Measurements from ENCODE around the gene ATP5ME.

GRCh38 chr4:52735-53127 lies 390 bp upstream of the ZNF595 start:
- RRBS, result no CpG with 5 or more reads among the region's 14 CpGs

DNA sequence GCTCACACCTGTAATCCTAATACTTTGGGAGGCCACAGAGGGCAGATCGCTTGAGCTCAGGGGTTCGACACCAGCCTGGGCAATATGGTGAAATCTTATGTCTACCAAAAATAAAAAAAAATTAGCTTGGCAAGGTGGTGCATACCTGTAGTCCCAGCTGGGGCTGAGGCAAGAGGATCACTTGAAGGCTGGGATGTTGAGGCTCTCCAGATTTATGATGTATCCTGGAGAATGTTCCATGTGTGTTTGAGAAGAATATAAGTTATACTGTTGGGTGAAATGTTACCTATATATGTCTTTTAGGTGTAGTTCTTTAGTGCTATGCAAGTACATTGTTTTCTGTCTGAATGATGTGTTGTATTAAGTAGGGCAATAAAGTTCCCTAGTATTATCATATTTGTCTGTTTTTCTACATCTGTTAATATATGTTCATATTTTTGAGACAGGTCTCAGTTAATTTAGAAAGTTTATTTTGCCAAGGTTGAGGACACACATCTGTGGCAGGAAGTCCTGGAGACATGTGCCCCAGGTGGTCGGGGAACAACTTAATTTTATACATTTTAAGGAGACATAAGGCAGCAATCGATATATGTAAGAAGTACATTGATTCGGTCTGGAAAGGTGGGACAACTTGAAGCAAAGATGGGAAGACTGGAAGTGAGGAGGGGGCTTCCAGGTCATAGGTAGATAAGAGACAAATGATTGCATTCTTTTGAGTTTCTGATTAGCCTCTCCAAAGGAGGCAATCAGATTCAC lies 21.1 kb downstream of the ZNF595 start:
- RRBS, result no CpG with 5 or more reads among the region's 5 CpGs

- RRBS, result 4% methylated on average over 11 of the region's 40 CpGs
These were observed 1.4 kb upstream of the ZNF141 start for GRCh38 chr4:336141-336660.

DNA sequence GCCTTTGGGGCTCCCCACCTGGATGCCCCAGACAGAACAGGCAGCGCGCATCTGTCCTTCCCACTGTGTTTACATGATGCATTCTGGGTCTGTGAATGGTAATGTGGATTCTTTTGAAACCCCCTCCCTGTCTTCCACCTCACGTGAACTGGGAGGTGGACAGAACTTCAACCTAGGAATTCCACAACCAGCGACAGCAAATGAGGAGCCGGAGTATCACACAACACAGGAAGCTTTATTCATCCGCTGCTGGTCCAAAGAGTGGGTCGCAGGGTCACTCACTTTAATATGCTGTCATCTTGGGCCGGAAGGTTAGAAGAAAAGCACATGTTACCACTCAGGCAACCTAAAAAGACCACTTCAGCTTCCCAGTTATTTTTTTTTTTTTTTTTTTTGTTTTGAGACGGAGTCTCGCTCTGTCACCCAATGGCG lies 1.8 kb downstream of the ATP5ME start:
- RRBS, result no CpG with 5 or more reads among the region's 11 CpGs

- RRBS, result 5% methylated on average over 6 of the region's 46 CpGs
These were observed at the start of gene ATP5ME for GRCh38 chr4:674024-674436. Gene ATP5ME (minus strand): TSS chr4:674276.

- RRBS, result no CpG with 5 or more reads among the region's 30 CpGs
These were observed 21.2 kb downstream of the PCGF3 start for GRCh38 chr4:726576-727399.

- RRBS, result 100% methylated on average over 1 of the region's 21 CpGs
These were observed 59.0 kb downstream of the PCGF3 start for GRCh38 chr4:764311-765260.

DNA sequence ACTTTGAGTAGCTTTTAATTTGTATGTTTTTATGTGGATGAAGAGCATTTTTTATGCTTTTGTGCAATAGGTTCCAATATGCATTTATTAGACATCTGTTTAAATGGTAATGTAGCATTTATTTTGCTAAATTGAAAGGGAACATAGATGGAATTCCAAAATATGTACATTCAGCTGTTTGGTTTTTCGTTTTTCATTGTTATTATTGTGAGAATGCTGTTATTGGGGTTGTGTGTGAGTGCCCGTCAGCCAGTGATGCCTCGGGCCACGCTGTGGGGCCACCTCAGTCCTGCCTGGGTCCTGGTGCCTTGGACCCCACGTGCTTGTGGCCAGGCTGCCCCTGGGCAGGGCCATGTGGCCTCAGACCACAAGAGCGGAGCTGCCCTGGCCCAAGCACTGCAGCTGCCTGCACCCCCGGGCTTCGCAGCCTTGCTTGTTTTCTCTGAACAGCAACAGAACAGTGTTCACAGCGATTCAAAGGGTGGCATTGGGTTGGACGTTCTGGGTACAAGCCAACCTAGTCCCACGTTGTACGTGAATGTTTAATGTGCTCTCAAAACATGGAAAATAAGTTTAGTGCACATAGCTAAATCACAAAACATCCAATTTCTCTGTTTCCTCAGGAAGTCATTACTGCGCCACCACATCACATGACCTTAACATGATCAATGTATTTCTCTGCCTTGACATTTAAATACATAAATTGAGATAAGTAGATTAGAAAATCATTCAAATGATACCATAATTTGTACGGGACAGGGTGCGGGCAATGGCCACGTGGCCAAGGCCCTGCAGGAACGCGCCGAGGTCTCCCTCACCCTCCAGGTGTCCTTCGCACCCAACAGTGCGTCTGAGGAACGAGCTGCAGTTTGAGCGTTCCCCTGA lies 56.9 kb downstream of the CPLX1 start:
- RRBS, result no CpG with 5 or more reads among the region's 23 CpGs

DNA sequence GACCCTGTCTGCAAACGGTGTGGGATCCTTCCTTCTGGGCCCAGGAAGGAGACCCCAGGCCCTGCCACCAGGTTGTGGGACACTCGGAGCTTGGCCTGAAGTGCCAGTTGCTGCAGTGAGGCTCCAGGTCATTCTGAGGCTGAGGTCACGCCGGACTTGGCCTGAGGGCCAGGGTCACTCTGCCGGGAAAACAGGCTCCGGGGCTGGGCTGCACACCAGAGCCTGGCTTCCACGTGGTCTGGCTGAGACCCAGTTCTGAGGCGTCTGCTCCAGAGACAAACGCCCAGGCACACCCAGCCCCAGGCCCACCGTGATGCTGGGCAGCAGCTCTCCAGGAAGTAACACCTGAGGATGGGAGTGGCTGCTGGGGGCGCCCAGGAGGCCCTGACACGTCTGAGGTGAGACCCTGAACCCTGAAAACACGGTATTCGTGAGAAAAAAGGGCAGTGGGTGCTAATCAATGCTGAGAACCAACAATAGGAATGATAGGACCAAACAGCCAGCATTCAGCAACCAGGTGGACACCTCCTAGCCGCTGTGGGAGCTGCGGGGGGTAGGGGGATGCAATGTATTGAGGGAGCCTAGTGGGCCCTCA lies 36.9 kb downstream of the CPLX1 start:
- RRBS, result no CpG with 5 or more reads among the region's 16 CpGs

GRCh38 chr4:915641-916013 lies 16.5 kb downstream of the GAK start:
- RRBS, result no CpG with 5 or more reads among the region's 9 CpGs

GRCh38 chr4:992412-993207 lies 594 bp downstream of the SLC26A1 start:
- RRBS, result no CpG with 5 or more reads among the region's 23 CpGs

DNA sequence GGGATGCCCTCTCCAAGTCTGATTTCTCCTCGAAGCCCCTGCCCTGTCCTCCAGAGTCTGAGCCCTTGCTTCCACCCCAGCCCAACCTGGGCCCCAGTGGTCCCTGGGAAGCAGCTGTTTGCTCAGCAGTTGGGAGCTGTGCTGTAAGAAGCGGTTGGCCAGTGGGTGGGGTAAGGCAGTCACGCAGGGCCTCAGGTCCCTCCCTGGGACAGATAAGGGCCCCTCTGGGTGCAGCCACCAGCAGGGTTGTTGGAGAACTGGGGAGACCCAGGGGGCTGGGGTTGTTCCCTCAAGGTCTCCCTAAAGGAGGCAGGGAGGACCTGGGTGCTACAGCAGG lies 2.8 kb upstream of the SLC26A1 start:
- RRBS, result no CpG with 5 or more reads among the region's 3 CpGs

GRCh38 chr4:1009363-1009815 lies 2.0 kb upstream of the FGFRL1 start:
- RRBS, result 3% methylated on average over 23 of the region's 54 CpGs

GRCh38 chr4:1011920-1012832 lies 750 bp downstream of the FGFRL1 start:
- RRBS, result 3% methylated on average over 42 of the region's 89 CpGs

GRCh38 chr4:1021554-1022205 lies 10.3 kb downstream of the FGFRL1 start:
- RRBS, result no CpG with 5 or more reads among the region's 23 CpGs

GRCh38 chr4:1030158-1030617 lies 18.8 kb downstream of the FGFRL1 start:
- RRBS, result no CpG with 5 or more reads among the region's 16 CpGs

GRCh38 chr4:1055666-1056314 lies 44.4 kb downstream of the FGFRL1 start:
- RRBS, result no CpG with 5 or more reads among the region's 30 CpGs

GRCh38 chr4:1187201-1187490 lies 14.8 kb upstream of the SPON2 start:
- RRBS, result no CpG with 5 or more reads among the region's 1 CpG

DNA sequence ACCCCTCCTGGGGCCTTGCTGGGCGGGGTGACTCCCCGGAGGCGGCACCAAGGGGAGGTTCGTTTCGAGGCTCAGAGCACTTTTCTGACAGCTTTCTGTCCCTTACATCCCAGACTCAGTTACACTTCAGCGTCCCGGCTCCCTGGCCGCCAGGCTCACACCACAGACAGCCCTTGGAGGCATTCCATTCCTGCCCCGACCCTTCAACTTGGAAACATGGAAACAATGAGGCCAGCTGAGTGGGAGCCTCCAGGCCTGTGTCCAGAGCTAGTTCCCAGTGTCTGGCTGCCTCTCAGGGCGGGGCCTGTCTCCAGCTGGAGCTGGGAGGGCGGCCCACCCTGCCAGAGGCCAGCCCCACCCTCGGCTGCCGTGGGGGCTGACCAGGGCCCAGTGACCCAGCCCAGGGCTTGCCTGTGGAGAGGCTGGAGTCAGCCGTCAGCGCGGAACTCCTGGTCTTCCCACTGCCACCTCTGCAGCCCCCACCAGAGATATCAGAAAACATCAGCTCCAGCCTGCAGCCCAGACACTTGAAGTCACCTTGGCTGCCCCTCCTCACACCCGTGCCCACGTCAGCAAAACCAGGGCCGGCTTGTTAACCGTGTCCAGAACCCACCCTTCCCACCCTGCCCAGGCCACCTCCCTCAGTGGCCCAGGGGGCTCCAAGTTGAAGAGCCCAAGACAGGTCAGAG lies 37.5 kb upstream of the SPON2 start:
- RRBS, result 6% methylated on average over 6 of the region's 20 CpGs

- RRBS, result no CpG with 5 or more reads among the region's 51 CpGs
These were observed 31.9 kb downstream of the CTBP1 start for GRCh38 chr4:1216856-1217704.